CMK (cell line): ENCODE data around the genes POLR3G and NR2F1.

DNA sequence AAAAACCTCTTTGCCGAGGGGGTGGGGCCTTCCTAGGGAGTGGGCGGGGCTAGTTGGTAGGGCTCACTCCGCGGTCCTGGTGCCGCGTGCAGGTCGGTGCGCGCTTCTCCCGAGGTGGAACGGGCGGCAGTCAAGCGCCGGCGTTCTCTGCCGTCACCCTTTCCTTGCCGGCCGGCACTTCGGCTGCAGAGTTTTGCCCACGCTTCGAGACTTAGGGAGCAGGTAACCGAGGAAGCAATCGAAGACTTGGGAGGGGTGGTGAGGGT, at the start of gene POLR3G:
POLR3G (plus strand) TSS at position 66 of the 266 bp plus-strand sequence.
- RRBS = no CpG with 5 or more reads among the region's 23 CpGs

GRCh38 chr5:90872862-90873514, 314.4 kb downstream of the ADGRV1 start:
- RRBS = no CpG with 5 or more reads among the region's 3 CpGs

DNA sequence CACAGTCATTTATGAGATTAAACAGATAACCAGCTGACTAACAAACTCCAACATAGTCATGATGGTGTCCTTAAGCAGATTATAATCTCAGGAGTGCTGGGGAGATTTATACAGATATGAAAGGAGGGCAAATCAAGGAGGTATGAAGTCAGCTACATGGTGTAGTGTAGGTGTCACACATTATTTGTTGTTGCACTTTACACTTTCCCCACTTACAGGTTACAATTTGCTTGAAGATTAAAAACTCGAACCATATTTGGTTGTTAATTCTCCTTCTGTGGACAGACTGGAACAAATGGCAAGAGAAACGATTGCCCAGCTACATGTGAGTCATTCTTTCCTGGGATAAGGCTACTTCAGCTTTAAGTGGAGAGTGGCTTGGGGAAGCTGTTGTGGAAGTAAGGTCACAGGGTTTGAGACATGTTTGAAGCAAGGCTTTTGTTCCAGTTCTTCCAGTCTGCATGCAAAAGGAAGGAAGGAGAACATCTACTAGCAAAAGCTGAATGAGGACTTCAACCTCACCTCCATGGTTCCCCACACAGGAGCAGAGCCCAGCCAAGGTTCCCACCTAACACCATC, 320.1 kb downstream of the ADGRV1 start:
- RRBS = no CpG with 5 or more reads among the region's 2 CpGs

DNA sequence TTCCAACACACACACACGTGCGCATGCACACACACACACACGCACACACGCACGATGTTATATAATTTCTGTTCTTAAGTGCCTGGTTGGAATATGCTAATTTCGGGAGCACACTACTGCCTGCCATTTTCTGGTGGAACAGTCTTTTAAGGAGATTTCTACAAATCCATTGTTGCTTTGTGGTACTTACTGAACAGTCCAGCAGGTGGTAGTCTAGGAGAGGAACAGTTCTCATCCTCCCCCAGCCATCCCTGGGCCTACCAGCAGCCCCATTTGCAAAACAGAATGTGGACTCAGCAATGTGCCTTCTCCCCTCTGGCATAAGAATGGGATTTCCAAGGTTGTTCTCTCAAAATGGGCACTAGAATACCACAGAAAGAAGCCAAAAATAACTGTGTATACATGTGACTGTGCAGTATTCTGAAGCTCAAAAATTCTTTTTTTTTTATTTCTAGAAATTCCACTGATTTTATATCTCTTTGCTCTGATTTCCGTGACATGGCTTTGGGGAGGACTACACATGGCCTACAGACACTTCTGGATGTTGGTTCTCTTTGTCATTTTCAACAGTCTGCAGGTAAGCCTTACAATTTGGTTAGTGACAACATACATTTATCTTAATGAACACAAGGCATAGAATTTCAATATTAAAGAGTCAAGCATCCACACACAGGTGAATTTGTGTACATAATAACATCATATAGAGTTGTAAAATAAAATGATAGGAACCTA, 281.2 kb downstream of the ARRDC3 start:
- RRBS = no CpG with 5 or more reads among the region's 7 CpGs

DNA sequence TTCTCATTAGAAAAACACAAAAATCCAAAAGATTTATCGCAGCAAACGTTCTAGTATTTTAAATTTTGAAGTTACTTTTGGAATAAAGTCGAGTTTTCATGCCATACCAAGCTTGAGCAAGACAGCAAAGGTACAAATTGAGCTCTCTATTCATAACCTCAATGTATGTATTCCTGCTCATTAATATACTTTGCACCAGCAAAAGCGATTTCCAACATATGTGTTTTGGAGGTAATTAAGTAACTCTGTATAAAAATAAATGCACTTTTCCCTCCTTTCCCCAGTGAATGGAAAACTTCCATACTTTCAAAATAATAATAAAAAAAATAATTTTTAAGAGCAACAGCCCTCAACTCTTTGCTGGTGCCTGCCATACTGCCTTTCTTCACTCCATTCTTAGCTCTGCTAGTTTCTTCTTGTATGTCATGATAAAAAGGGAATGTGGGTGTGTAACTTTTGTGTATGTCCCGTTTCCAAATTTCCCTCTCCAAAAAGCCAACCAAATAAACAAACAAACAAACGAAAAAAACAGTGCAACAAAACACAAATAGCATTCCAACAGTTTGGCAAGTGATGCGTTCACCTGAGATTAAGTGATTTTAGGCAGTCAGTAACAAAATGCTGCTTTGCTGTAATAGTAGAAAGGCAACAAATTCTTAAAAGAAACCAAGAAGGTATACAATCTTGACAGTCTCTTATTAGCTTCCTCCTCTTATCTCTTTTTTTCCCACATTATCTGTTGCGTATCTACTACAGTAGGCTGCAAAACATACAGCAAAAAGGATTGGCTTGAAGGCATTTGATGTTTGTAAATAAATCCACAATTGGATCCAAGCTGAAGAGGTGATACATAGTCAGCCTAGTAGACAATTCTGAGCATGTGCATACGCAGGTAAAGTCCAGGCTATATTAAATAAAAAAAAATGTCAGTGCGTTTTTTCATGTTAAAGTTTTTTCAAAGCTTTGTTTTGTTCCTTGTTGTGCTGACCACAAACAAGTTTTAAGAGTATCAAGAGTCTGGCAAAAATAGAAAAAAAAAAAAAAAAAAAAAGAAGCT, 12.8 kb downstream of the ARRDC3 start:
- RRBS = no CpG with 5 or more reads among the region's 10 CpGs

GRCh38 chr5:93583015-93583825, at the start of gene NR2F1:
Gene NR2F1 (plus strand): TSS chr5:93583222.
- RRBS = no CpG with 5 or more reads among the region's 17 CpGs

DNA sequence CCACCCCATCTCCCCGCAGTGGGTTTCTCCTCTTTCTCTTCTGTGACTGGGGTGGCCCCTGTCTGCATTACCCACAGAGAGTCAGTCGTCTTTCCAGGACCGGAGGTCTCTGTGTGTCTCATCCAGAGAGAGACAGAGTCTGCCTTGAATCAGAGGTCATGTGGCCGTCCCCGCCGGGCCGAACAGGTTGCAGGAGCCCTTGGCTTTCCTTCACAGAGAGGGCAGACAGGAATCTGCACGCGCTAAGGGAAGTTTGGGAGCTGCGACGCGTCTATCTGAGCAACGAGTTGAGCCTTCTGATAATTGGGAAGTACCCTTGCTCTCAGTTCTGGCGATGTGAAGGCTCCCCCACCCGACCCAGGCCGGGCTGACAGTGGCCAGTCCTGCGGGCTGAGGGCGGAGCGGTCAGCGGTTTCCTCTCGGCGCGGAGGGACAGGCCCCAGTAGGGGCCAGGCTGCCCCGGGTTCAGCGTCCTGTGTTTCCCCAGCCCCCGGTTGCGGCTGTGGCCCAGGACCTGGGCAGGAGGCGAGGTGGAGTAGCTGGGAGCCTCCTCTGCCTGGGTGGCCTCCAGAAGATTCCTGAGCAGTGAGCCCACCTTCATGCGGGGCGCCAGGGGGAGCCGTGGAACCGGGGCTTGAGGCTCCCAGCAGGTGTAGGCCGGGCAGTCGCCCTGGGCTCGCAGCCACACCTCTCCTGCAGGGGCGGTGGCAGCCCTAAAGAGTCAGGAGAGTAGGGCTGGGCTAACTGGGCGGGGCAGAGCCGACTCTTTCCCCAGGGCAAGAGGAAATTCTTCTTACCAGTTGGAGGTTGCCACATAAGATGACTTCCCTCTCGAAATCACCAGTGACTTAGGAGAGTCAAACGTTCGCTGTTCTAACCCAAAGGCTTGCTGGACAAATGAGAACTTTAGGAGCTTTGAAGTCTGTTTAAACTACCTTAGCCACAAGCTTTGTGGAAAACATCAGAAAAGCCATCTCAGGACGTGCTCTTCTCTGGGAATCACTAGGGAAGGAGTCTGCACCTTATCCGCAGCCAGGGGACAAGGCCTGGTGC, 13.9 kb downstream of the NR2F1 start:
- RRBS = 85% methylated on average over 8 of the region's 43 CpGs

DNA sequence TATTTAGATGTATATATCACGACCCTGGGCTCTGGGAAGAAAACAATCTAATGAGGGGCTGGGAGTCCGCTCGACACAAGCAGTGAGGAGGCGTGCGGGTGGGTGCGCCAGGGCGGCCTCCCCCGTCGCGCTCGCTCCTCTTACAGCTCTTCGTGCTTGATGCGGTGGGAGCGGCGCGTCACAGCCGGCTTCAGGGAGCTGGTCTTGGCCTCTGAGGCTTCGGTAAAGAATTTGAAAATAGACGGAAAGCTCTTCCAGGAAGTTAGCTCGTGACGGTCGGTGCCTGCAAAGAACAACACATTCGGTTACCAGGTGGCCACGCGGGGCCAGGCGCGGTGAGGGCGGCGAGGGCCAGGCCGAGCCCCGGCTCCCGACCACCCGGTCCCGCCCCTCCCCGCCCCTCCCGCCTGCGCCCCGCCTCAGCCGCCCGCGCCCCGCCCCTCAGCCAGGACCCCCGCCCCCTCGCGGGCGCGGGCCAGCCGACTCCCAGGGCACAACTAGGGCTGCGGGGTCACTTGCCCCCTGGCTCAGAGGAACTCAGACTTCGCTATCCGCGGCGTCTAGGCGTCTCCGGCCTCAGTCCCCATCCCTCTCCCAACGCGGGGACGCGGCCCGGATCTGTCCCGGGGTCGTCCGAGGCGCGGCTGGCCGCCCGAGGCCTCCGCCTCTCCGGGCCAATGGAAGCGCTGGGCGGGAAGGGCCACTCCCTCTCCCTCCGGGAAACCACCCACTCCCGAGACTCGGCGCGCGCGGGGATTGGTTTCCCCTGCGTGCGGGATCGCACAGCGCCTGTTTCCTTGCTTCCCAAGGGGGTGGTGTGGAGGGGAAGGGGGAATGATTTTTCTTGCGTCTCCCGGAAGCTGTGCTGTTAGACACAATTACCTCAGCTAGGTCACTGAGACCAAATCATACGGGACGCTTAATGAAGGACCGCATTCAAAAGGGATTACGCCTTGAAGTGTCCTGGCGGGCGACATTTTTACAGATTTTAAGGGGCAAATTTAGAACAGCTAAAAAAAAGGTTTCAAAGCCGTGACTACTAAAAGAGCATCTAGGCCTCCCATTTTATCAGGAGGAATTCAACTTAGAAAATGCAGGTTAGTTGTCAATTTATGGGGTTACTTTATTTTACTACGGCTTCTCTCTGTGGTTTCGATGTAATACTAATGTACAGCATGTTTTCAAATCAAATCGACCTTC, 38.2 kb downstream of the NR2F1 start:
- RRBS = 2% methylated on average over 18 of the region's 94 CpGs

- RRBS = no CpG with 5 or more reads among the region's 7 CpGs
Measured at GRCh38 chr5:94912617-94913041, 294.2 kb downstream of the SLF1 start.

- RRBS = no CpG with 5 or more reads among the region's 2 CpGs
Measured at GRCh38 chr5:95153688-95153887, 131.3 kb downstream of the MCTP1 start.

DNA sequence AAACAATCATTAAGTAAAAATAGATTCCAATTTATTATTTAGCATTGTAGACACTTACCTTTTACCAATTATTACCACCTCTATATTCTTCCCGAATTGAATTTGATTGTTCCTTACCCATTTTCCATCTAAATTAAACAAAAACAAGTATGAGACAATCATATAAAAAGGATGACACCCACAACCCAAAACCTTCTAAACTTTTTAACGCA, 4.3 kb downstream of the SKIC3 start:
- RRBS = no CpG with 5 or more reads among the region's 2 CpGs

- RRBS = no CpG with 5 or more reads among the region's 1 CpG
Measured at GRCh38 chr5:95560144-95560447, 5.2 kb downstream of the ARSK start.

- RRBS = 98% methylated on average over 2 of the region's 9 CpGs
Measured at GRCh38 chr5:95669489-95670185, 13.2 kb downstream of the SPATA9 start.

DNA sequence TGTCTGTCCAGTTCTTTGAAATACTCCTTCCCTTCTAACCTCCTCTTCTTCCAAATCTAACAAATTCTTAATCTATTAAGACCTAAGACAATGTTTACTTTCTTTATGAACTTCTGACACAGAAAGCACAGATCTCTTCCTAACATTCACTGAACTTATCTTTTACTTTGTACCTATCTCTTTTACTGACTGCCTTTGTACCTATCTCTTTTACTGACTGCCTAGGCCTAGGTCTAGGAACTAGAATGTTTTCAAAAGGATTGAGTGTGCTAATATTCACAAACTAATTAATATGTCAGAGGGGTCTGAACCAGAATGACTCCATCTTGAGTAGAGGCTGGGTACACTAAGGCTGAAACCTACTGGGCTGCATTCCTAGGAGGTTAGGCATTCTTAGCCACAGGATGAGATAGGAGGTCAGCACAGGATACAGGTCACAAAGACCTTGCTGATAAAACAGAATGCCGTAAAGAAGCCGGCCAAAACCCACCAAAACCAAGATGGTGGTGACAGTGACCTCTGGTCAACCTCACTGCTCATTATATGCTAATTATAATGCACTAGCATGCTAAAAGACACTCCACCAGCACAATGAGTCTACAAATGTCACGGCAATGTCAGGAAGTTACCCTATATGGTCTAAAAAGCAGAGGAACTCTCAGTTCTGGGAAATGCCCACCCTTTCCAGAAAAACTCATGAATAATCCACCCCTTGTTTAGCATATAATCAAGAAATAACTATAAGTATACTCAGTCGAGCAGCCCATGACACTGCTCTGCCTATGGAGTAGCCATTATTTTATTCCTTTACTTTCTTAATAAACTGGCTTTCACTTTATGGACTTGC, 2.5 kb upstream of the RHOBTB3 start:
- RRBS = no CpG with 5 or more reads among the region's 4 CpGs

- RRBS = no CpG with 5 or more reads among the region's 2 CpGs
Measured at GRCh38 chr5:95759458-95760039, 28.4 kb downstream of the RHOBTB3 start.

- RRBS = no CpG with 5 or more reads among the region's 11 CpGs
Measured at GRCh38 chr5:95842982-95843619, 20.6 kb upstream of the GLRX start.

DNA sequence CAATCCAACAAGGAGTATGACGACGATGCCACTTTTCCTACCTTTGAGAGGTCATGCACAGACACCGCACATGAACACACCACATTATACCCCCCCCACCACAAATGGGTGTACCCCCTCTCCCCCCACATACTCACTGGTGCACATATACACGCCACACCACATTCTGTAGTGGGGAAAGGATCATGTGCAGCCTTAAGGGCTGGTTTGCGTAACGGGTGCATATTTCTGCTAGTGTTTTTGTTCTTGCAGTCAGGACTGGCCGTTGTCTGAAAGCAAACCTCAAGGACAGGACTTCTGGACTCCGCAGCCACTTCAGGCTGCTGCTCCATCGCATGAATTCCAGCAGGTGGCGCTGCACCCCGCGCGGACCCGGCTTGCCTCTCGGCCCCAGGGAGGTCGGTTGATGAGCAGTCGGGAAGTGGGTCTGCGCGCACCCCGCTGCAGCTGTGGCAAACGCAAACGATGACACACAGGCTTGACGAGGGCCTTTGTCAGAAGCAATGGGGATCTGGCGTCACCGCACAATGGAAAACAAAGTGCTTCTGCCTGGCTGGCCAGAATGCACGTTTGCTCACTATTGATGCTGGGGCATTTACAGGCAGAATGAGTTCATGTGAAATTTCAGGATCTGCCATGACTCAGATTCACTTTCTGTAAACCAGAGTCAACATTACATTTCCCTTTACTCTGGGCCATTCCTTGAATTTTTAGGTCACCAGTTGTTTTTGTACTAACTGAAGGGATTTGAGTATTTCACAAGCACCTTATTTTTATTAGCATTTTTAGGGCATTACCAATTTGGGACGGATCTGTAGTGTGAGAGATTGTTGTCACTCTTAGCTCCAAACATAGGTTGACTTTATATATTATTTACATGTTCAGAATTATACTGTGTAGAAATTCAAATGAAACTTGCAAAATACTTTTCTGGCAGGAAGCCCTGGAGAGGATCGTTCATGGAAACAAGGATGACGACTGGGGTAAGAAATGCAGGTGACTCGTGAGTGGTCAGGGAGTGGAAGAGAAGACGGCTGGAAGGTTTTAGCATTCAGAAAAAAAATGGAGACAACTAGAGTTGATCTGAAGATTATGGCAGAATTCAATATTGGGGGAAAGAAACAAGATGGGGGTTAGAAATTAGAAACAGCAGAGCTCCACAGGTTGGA, 36.4 kb upstream of the GLRX start:
- RRBS = no CpG with 5 or more reads among the region's 31 CpGs

DNA sequence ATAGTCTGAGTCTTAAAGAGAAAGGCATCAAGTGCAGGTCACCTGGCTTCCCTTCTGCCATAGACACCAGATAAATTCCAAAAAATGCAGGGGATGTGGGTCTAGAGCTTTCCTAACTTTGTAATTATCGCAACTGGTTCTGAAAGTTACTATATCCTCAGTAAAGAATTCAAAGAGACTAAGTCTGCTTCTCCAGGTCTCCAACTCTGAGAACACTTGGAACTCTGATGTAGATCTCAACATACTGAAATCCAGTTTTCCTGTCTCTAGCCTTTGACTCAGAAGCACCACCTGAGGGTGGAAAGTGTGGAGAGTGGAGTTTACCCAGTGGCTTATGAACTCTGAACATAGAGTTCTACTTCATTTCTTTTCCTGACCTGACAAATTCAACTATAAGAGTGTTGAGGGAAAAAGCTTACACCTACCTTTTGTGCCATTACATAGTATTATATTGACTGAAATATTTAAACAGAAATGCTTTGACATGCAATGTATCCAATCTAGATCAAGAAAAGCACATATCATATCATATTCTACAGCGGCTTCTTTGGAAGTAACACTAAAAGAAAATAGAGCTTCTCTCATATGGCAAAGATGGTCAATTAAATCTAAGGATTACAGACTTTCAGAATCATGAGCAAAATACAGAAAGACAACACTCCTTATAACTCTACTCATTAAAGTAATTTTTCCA, 64.9 kb downstream of the ELL2 start:
- RRBS = no CpG with 5 or more reads among the region's 2 CpGs

DNA sequence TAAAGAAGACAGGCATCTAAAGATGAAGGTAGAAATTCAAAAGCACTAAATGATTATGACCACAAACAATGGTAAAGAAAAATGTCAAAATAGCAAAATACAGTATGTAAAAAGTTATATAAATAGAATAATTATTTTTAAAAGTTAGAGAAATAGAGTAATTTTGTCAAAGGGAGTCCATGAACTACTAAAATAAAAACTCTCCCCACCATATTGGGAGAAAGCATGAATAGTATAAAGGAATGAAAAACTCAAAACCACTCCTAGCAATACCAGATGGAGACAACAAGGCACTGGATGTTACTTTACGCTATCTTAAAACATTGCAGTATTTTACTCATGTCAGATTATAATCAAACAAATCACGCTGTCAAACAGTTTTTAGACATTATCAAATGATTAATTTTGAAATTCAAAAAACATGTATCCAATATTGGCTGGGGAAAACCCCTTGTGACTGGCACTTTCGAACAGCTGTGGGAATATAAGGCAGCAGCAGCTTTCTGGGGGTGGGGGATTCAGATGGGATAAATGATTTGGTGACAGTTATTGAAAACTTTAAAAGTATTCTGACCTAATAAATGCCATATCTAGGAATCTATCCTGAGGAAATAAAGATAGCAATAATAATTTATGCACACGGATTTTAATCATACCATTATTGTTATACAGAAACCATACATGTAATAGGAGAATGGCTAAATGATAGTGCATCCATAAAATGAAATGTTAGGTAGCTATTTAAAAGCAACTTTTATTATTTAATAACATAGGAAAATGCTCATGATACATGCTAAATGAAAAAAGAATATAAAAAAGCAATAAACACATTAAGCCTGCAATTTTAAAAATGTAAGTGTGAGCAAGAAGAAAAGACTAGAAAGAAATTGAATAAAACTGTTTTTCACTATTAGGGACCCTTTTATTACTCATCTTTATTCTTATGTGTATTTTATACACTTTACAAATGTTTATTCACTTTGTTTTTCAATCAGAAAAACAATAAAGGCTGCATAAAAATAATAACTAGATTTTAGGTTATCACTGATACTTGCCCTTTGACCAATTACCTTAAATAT, 28.6 kb downstream of the ELL2 start:
- RRBS = no CpG with 5 or more reads among the region's 4 CpGs

- RRBS = no CpG with 5 or more reads among the region's 6 CpGs
Measured at GRCh38 chr5:95955464-95956546, 5.8 kb downstream of the ELL2 start.